SK-MEL-5 (cell line): Measurements from ENCODE around the genes CLEC12A, GABARAPL1, MAGOHB, TAS2R7 and ETV6.

DNA sequence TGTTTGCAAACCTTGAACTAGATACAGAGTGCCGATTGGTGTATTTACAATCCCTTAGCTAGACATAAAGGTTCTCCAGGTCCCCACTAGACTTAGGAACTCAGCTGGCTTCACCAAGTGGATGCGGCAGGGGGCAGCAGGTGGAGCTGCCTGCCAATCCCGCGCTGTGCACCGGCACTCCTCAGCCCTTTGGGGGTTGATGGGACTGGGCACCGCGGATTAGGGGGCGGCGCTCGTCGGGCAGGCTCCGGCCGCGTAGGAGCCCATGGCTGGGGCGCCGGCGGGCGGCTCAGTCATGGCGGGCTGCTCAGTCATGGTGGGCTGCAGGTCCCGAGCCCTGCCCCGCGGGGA is 157.5 kb downstream of the KLRB1 start:
RAMPAGE:
- cytosol, long total RNA, result no peak
- long total RNA, result no peak
- nucleus, long total RNA, result no peak

DNA sequence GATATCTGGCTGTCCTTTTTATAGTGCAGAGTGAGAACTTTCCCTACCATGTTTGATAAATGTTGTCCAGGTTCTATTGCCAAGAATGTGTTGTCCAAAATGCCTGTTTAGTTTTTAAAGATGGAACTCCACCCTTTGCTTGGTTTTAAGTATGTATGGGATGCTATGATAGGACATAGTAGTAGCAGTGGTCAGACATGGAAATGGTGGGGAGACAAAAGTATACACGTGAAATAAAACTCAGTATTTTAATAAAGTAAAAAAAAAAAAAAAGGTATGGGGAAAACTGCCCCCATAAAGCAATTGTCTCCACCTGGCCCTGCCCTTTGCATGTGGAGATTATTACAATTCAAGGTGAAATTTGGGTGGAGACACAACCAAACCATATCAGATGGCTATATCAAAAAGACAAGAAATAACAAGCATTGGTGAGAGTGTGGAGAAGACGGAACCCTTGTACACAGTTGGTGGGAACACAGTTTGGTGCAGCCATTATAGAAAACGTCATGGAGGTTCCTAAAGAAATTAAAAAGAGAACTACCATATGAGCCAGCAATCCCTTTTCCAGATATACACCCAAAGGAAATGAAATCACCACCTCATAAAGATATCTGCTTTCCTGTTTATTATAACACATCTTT is 26.9 kb downstream of the CLEC2D start:
RAMPAGE:
- cytosol, long total RNA, result no peak
- long total RNA, result no peak
- nucleus, long total RNA, result no peak

DNA sequence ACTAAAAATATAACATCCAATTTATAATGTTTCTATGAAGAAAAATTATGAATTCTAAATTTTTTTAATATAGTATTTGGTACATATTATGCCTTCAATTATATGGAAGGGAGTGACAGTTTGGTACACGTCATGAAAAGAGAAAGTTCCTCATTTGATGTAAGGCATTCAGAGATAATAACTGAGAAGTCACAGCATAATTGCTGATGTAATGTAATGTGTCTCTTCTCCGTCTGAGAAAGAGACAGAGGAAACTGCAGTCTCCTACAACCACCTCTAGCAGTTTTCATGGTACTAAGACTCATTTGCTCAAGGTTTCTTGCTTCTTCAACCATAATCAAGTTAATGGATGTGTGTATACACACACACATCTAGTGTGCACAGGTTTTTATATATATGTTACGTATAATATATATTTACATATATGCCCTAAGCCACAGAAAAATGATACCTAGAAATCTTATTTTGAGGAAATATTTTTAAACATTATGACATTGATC is 2.4 kb upstream of the CD69 start:
RAMPAGE:
- cytosol, long total RNA, result no peak
- long total RNA, result no peak
- nucleus, long total RNA, result no peak

GRCh38 chr12:9864613-9865531 is 4.3 kb downstream of the CLEC2B start:
RAMPAGE:
- cytosol, long total RNA, result no peak
- long total RNA, result no peak
- nucleus, long total RNA, result no peak

DNA sequence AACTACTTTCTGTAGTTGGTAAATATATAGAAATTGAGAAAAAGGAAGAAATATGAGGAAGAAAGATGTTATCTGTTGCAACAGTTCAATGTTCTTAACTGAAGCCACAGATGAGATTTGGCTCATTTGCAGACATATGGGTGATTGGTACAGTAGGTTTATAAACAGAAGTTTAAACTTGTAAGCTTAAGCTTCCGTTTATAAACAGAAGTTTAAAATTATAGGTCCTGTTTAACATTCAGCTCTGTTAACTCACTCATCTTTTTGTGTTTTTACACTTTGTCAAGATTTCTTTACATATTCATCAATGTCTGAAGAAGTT is at the start of gene CLEC12A:
Gene CLEC12A (plus strand): TSS at position 120 of the 322 bp plus-strand sequence.
RAMPAGE:
- cytosol, long total RNA, result no peak
- long total RNA, result no peak
- nucleus, long total RNA, result no peak

RAMPAGE:
- cytosol, long total RNA, result no peak
- long total RNA, result no peak
- nucleus, long total RNA, result no peak
These were observed 17.8 kb downstream of the OLR1 start for GRCh38 chr12:10154123-10154586.

DNA sequence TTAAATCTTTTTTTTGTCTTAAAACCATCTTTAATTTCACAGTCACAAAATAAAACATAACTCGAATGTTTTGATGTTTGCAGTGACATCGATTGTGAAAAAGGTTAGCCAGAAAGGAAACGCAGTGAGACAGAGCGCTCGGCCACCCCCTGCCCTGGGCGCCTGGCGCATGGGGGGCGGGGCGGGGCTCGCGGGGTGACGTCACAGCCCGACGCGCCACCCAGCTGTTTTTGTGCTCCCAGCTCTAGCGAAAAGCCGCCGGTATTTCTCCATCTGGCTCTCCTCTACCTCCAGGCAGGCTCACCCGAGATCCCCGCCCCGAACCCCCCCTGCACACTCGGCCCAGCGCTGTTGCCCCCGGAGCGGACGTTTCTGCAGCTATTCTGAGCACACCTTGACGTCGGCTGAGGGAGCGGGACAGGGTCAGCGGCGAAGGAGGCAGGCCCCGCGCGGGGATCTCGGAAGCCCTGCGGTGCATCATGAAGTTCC is at the start of gene GABARAPL1:
Gene GABARAPL1 (plus strand): TSS at position 227 of the 489 bp plus-strand sequence.
RAMPAGE:
- cytosol, long total RNA, result start-site peak on the plus strand centred at position 230 of the sequence, 93 bp wide, 112 and 142 reads in 2 replicates; start-site peak on the plus strand centred at position 412 of the sequence, 30 bp wide, 35 and 44 reads in 2 replicates
- long total RNA, result start-site peak on the plus strand centred at position 263 of the sequence, 36 bp wide, 35 and 95 reads in 2 replicates; start-site peak on the plus strand centred at position 405 of the sequence, 10 bp wide, 17 and 24 reads in 2 replicates
- nucleus, long total RNA, result start-site peak on the plus strand centred at position 247 of the sequence, 30 bp wide, 51 and 41 reads in 2 replicates

DNA sequence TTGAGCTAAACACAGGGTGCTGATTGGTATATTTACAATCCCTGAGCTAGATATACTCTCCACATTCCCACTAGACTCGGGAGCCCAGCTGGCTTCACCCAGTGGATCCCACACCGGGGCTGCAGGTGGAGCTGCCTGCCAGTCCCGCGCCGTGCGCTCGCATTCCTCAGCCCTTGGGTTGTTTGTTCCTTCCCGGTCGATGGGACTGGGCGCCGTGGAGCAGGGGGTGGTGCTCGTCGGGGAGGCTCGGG is 12.7 kb downstream of the GABARAPL1 start:
RAMPAGE:
- cytosol, long total RNA, result no peak
- long total RNA, result no peak
- nucleus, long total RNA, result no peak

DNA sequence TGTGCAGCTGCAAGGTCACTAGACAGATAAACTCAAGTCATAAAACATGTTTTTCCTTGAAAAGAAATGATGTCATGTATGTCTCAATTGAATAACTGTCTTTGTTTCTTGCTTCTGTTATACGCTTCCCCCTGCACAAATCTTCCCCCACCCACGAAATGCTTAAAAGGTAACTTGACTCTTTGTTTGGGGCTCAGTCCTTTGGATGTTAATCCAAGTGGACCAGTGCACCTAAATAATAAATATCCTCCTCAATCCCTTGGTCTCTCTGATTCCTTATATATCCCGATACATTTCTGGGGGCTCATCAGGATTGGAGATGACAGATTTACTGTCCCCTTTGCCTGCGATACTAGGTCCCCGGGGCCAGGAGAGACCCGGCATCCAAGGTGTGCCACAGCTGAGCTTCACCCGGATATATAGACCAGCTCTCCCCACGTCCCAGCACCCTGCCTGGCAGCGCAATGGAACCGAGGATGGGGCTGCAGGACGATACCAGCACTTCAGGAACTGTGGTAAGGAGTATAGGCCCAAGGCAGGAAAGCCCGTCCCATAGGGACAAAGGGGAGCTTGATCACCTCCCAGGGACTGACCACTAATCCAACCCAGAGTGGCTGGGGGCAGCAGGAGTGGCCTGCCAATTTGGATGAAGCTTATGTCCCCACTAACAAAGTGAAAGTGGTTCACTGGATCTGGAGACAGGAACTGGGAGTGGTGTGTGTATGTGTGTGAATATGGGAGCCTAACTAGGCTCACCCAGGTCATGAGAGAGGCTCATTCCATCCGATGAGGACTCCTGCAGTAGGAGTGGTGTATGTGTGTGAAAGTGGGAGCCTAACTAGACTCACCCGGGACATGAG is 26.1 kb downstream of the KLRK1 start:
RAMPAGE:
- cytosol, long total RNA, result start-site peak on the plus strand centred at position 192 of the sequence, 120 bp wide, 22 and 18 reads in 2 replicates
- long total RNA, result start-site peak on the plus strand centred at position 168 of the sequence, 46 bp wide, 15 and 6 reads in 2 replicates
- nucleus, long total RNA, result no peak

DNA sequence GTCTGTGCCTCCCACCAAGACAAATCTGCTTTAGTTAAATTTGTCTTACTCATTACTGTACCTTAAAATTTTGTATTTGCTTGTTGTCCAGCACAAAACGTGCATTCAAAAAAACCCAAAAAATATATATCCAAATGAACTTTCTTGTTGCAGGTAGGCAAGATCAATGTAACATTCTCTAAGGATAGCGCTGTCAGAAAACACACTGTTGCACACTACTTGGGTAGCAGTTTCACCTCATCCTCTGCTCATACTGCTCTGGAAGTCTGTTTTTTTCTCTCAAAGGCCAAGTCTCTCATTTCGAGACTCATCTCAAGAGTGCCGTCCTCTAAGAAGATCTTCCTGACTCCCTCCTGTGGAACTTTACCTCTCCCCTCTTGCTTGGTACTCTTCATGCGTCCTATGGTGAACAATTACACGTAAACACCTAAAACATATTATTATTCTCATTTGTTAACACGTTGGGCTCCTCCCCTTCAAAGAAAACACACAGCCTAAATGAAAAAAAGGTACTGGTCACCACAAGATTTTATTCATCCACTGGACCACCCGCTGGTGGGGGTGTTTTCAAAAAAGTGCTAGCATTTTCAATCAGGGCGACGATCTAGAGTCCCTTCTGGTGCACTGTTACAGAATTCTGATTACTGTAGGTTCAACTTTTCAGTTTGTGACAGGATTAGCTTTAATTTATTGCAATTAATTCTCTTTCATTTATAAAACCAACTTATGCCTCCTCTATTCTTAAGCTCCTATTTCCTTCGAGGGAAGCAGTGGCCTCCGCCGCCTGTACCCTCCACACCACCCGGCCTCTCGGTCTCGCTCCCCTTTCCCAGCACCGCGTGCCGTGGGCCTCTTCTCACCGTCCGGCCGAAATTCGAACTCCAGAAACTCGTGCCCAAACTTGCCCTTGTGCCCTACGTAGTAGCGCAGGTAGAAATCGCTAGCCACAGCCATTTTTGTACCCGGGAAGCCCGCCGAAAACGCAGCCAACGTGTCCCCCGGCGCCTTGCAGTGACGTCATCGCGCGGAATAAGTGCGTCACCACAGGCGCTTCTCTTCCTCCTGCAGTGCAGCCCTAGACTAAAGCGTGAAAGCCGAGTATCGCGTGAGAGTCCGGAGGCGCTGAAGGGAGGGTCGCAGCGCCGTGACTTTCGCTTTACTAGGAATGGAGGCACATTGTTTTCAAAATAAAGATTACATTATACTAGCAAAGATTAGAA is at the start of gene MAGOHB:
Gene MAGOHB (minus strand): TSS at position 1,031 of the 1,220 bp plus-strand sequence.
RAMPAGE:
- cytosol, long total RNA, result start-site peak on the minus strand centred at position 995 of the sequence, 64 bp wide, 1,327 and 2,392 reads in 2 replicates
- long total RNA, result start-site peak on the minus strand centred at position 992 of the sequence, 56 bp wide, 1,301 and 739 reads in 2 replicates
- nucleus, long total RNA, result start-site peak on the minus strand centred at position 963 of the sequence, 62 bp wide, 1,089 and 196 reads in 2 replicates

DNA sequence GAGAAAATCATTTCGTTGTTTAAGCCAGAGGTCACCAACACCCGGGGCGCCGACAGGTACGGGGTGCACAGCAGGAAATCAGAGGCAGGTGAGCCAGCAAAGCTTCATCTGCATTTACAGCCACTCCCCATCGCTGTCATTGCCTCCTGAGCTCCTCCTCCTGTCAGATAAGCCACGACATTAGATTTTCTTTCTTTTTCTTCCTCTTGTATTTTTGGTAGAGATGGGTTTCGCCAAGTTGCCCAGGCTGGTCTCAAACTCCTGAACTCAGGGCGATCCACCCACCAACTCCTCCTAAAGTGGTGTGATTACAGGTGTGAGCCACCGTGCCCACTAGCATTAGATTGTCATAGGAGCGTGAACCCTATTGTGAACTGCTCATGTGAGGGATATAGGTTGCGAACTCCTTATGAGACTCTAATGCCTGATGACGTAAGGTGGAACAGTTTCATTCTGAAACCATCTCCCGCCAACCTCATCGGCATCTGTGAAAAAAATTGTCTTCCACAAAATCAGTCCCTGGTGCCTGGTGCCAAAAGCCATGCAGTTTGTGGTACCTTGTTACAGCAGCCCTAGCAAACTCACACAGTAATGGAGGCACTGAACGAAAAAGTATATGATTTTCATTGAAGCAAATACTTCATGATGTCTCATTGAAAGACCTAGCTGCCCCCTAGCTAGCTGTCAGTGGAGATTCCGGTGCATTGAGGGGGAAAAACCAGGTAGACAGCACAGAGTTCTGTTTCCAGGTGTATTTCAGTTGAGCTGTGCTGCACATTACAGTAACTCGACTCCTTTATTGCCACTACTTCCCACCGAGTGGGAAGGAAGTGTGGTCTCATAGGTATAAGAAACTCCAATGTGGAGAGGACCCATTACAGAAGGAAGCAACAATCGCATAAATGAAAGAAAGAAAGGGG is 1.4 kb downstream of the STYK1 start:
RAMPAGE:
- cytosol, long total RNA, result no peak
- long total RNA, result no peak
- nucleus, long total RNA, result no peak

DNA sequence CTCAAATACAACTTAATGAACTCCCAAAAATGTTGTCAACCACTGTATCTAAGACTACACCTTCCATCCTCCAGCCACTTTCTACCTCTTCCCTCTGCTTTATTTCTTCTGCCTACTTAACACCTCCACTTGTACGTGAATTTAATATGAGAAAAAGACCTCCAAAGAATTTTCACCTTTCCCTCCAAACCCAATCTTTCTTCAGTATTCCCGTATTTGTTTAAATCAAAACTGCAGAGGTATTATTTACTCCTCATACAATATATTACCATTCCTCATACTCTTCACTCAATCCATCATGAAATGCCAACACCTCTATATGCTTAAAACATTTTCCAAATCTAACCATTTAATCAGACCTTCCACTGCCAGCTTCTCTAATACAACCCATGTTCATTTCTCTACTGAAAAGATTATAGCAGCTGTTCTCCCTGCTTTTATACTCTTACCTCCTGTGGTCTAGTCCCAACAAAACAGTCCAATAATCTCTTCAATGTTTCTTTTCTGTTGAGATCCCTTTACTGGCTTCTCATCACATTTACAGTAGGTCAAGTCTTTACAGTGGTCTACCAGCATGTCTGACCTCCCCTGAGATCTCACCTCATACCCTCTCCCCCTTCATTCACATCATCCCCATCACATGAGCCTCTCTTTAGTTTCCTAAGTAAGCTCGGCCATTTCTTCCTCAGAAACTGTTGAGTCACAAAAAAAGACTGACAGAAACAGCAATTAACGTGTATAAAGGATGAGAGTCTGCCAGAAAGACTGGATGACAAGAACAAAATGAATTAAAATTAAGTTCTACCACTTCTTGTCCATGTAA is 15.8 kb downstream of the YBX3 start:
RAMPAGE:
- cytosol, long total RNA, result no peak
- long total RNA, result no peak
- nucleus, long total RNA, result no peak

RAMPAGE:
- cytosol, long total RNA, result no peak
- long total RNA, result no peak
- nucleus, long total RNA, result no peak
These were observed 10.4 kb downstream of the YBX3 start for GRCh38 chr12:10712204-10713555.

DNA sequence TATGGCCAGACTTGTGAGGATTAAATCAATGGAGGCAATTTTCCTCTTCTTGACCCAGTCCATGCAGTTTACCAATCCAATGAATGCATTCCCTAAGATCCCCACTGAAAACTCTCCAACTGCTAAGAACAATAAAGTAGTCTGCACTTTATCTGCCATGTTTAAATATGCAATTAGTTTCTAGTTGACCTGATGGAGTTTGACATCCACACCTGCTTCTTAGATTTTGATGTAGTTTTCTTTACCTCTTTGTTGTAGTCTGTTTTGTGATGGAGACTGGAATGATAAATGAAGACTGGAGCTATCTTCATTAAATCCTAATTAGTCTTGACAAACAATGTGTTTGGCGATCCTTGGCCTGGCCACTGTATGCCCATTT is at the start of gene TAS2R7:
Gene TAS2R7 (minus strand): TSS at position 216 of the 379 bp plus-strand sequence.
RAMPAGE:
- cytosol, long total RNA, result no peak
- long total RNA, result no peak
- nucleus, long total RNA, result no peak

RAMPAGE:
- cytosol, long total RNA, result no peak
- long total RNA, result no peak
- nucleus, long total RNA, result no peak
These were observed 12.7 kb downstream of the PRB4 start for GRCh38 chr12:11297484-11297952.

DNA sequence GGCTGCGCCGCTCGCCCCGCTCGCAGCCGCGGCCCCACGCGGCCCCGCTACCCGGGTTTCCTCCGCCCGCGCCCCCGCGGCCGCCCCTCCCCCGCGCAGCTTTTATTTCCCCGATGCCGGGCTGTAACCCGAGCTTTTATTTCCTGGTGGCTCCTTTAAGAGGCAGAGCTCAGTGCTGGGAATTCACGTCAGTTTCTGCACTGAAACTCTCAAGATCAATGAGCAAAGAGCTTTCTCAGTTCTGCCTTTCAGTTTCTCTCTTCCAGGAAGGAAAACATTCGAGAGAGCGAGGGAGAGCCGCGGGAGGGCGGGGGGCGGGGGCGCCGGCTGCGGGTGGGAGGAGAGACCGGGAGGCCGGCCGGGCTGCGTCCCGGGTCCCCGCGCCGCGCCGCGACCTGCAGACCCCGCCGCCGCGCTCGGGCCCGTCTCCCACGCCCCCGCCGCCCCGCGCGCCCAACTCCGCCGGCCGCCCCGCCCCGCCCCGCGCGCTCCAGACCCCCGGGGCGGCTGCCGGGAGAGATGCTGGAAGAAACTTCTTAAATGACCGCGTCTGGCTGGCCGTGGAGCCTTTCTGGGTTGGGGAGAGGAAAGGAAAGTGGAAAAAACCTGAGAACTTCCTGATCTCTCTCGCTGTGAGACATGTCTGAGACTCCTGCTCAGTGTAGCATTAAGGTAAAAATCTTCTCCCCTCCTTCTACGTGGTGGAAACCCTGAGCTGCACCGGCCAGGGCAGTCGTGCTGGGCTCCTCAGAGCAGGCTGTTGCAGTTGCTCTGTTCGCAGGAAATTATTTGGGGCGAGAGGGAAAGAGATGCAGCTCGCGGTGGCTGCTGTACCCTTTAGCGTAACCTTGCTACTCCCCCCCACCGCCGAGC is at the start of gene ETV6:
Gene ETV6 (plus strand): TSS at position 186 of the 873 bp plus-strand sequence.
RAMPAGE:
- cytosol, long total RNA, result no peak
- long total RNA, result no peak
- nucleus, long total RNA, result no peak

DNA sequence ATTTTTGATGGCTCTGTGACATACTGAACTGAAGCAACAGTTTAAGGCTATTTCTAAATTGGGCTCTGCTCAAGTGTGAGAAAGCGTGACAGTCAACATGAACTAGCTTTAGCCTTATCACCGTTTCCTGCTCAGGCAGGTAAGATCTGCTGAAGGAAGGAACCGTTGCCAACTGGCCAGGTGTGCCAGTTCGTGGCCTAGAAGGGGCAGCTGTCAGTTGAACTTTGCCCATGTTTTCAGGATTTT is 79.5 kb downstream of the ETV6 start:
RAMPAGE:
- cytosol, long total RNA, result no peak
- long total RNA, result no peak
- nucleus, long total RNA, result no peak

GRCh38 chr12:11739898-11740662 is 90.6 kb downstream of the ETV6 start:
RAMPAGE:
- cytosol, long total RNA, result no peak
- long total RNA, result no peak
- nucleus, long total RNA, result no peak

GRCh38 chr12:11752755-11753566 is 103.5 kb downstream of the ETV6 start:
RAMPAGE:
- cytosol, long total RNA, result no peak
- long total RNA, result no peak
- nucleus, long total RNA, result no peak

RAMPAGE:
- cytosol, long total RNA, result no peak
- long total RNA, result no peak
- nucleus, long total RNA, result no peak
These were observed 107.3 kb downstream of the ETV6 start for GRCh38 chr12:11756376-11757552.